Metastatic Breast Carcinoma in the Brain (tissue), 10 donors: ENCODE results near the genes KCNF1 and SLC66A3.

- PRO-cap, 10 experiments = no peak in any of the 10 experiments
Observed at GRCh38 chr2:10193912-10194445, 71.4 kb downstream of the RRM2 start.

DNA sequence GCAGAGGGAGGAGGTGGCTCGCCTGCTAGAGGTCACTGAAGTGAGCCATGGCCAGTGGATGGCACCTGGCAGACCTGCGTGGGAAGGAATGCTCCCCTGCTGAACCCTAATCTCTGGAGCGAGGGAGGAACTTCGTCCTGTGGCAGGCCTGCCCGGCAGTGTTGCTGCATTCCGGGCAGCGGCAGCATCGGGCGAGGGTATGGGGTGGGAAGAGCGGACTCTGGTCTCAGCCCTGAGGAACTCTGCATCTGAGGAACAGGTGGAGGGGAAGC is 25.1 kb upstream of the HPCAL1 start:
- PRO-cap, 10 experiments = no peak in any of the 10 experiments

- PRO-cap, 10 experiments = no peak in any of the 10 experiments
Observed at GRCh38 chr2:10283055-10283807, 19.5 kb upstream of the HPCAL1 start.

- PRO-cap, 10 experiments = no peak in any of the 10 experiments
Observed at GRCh38 chr2:10297995-10298261, 4.8 kb upstream of the HPCAL1 start.

- PRO-cap, 10 experiments = no peak in any of the 10 experiments
Observed at GRCh38 chr2:10332793-10333098, 30.0 kb downstream of the HPCAL1 start.

- PRO-cap, 10 experiments = no peak in any of the 10 experiments
Observed at GRCh38 chr2:10407154-10407831, 40.8 kb downstream of the ODC1 start.

DNA sequence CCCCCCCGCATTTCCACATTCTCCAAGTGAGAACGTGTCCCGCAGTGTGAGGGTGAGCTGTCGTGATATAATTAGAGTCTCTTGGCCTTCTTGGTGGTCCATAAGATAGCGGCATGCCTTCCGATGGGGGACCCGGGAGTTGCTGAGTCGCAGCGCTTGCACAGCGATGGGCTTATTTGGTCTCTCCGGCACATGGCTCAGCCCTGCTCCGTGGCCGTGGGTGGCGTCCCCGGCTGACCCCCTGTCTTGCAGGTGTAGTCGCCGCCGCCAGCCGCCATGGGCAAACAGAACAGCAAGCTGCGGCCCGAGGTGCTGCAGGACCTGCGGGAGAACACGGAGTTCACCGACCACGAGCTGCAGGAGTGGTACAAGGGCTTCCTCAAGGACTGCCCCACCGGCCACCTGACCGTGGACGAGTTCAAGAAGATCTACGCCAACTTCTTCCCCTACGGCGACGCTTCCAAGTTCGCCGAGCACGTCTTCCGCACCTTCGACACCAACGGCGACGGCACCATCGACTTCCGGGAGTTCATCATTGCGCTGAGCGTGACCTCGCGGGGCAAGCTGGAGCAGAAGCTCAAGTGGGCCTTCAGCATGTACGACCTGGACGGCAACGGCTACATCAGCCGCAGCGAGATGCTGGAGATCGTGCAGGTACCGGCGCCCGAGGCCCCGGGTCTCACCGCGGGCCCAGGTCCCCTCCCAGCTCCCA is 28.5 kb downstream of the ODC1 start:
- PRO-cap, 10 experiments = no peak in any of the 10 experiments

- PRO-cap, 10 experiments = no peak in any of the 10 experiments
Observed at GRCh38 chr2:10588741-10589977, 100.6 kb downstream of the NOL10 start.

GRCh38 chr2:10911333-10912079 is at the start of gene KCNF1:
TSS of gene KCNF1 (plus strand) at chr2:10911934.
- PRO-cap, 10 experiments = peak in 1 of 10 experiments; most common plus-strand start chr2:10911888 (in 1)

GRCh38 chr2:11154041-11155126 is 883 bp upstream of the SLC66A3 start:
- PRO-cap, 10 experiments = peak in 10 of 10 experiments; most common minus-strand start chr2:11155050 (in 6)

DNA sequence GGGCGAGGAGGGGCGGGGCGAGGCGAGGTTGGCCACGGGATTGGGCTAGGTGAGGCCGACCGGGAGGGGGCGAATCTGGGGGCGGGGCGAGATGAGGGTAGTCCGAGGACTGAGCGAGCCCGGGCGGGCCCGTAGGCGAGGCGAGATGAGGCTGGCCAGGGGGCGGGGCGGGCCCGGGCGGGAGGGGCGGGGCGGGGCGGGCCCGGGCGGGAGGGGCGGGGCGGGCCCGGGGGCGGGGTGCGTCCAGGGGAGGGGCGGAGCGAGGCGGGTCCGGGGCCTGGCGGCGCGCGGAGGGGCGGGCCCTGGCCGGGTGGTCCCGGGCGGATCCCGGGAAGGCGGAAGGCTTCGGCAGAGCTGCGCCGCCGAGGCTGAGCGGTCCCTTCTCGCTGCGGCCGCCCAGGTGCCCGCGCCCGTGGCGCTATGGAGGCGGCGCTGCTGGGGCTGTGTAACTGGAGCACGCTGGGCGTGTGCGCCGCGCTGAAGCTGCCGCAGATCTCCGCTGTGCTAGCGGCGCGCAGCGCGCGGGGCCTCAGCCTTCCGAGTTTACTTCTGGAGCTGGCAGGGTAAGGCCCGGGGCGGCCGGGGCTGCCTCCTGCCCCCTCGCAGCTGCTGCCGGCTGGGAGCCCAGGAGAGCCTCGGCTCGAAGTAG is at the start of gene SLC66A3:
Gene SLC66A3, plus strand, starts transcription at position 341 of the 649 bp plus-strand sequence.
- PRO-cap, 10 experiments = peak in 10 of 10 experiments; most common plus-strand start position 351 of the sequence (in 8); most common minus-strand start position 498 of the sequence (in 1)

DNA sequence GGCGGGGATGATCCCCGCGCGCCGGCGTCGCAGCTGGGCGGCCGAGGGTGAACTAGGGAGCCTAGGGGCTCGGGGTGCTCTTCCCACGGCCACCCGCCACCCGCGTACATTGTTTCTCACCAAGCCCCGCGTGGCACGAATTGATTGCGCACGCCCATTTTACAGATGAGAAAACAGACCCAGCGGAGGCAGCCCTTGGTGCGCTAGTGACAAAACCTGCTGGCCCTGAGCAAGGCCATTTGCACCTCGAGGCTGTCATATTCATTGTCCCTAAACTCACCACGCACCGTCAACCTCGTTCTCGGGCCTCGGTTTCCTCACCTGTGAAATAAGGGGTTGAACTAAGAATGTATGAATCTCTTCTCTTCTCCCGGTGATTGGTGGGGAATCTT is 505 bp downstream of the SLC66A3 start:
- PRO-cap, 10 experiments = no peak in any of the 10 experiments

DNA sequence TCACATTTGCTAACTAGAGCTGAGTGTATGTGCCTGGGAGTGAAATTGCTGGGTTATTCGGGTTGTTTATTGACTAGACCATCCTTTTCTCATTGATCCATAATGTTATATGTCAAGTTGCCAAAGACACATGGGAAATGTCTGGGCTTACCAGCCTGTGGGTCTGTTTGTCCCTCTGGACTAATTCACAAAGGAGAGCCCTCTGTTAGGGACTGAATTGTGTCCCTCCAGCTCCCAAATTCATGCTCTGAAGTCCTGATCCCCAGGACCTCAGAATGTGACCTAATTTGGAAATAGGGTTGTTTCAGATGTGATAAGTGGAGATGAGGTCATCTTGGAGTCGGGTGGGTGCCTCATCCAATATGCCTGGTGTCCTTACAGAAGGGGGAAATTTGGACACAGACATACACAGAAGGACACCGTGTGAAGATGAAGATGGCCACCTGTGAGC is 41.3 kb upstream of the ROCK2 start:
- PRO-cap, 10 experiments = no peak in any of the 10 experiments

DNA sequence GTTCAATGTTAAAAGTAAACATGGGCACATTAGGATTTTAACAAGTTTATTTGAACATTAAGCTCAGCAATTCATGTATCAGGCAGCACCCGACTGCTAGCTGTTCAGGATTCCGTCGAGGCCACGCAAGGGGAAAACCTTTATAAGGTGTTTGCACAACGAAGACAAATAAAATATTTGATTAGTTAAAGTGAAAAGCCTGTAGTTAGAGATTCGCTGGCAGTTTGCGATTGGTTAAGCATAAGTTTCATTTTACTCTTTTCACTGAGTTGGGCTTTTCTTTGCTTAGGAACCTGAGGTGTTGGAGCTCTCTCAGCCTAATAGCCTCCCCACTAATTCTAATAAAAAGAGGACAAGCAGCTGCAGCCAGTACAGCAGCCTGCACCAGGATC is 43.6 kb upstream of the ROCK2 start:
- PRO-cap, 10 experiments = no peak in any of the 10 experiments

GRCh38 chr2:11389820-11390315 is 45.4 kb upstream of the ROCK2 start:
- PRO-cap, 10 experiments = peak in 1 of 10 experiments; most common minus-strand start chr2:11390054 (in 1)

DNA sequence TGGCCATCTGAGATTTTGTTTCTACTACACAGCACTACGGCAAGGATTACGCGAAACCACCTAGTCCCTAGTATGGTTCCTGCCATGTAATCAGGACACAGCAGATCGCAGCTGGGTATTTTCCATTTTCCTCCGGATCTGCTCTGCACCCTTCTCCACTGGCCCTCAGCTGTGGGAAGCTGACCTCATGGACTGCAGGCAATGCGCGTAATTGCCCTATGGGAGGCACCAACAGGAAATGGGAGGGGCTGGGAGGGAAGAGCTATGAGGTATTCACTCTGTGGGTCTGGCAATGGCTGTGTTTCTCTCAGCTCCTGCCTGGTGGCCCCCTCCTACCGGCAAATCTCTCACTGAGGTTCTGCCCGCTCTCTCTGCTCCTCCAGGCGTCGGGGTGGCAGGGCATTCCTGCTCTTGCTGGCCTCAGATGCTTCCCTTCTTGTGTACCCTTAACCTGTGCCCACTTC is 59.3 kb upstream of the ROCK2 start:
- PRO-cap, 10 experiments = peak in 5 of 10 experiments; most common plus-strand start position 276 of the sequence (in 3); most common minus-strand start position 173 of the sequence (in 4)

GRCh38 chr2:11495584-11496256 is 29.8 kb upstream of the E2F6 start:
- PRO-cap, 10 experiments = no peak in any of the 10 experiments

DNA sequence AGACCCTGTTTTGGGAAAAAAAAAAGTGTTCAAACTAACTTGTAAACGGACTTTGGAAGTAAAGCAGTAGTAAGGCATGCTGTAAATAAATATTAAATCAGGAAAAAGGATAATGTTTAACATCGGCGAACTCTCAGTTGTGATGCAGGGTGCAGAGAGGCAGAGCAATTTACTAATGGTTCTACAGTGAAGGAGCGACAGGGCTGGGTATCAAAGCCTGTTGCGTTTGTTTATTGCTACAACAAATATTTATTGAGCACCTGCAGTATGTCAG is 28.1 kb upstream of the GREB1 start:
- PRO-cap, 10 experiments = no peak in any of the 10 experiments

DNA sequence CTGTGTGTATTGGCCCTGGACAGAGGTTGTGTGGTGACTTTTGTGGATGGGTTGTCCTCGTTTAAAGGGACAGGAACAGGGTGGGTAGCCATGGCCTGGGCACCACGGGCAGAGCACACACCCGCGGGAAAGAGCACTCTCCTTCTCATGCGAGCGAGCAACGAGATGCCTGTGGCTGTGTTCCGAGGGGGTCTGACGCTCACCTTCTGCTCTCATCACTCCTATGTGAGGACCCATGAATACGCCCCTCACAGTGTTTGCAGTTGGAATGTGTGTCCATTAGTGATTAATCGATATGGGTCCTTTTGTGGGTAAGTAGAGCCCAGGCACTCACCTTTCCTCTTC is 16.5 kb upstream of the NTSR2 start:
- PRO-cap, 10 experiments = no peak in any of the 10 experiments

GRCh38 chr2:11744649-11745524 is 1.5 kb upstream of the LPIN1 start:
- PRO-cap, 10 experiments = no peak in any of the 10 experiments